ENCODE results near the genes COX14, LARP4 and DAZAP2.

- PRO-cap: no peak
Observed at GRCh38 chr12:50017505-50017955, 7.8 kb downstream of the RACGAP1 start.

DNA sequence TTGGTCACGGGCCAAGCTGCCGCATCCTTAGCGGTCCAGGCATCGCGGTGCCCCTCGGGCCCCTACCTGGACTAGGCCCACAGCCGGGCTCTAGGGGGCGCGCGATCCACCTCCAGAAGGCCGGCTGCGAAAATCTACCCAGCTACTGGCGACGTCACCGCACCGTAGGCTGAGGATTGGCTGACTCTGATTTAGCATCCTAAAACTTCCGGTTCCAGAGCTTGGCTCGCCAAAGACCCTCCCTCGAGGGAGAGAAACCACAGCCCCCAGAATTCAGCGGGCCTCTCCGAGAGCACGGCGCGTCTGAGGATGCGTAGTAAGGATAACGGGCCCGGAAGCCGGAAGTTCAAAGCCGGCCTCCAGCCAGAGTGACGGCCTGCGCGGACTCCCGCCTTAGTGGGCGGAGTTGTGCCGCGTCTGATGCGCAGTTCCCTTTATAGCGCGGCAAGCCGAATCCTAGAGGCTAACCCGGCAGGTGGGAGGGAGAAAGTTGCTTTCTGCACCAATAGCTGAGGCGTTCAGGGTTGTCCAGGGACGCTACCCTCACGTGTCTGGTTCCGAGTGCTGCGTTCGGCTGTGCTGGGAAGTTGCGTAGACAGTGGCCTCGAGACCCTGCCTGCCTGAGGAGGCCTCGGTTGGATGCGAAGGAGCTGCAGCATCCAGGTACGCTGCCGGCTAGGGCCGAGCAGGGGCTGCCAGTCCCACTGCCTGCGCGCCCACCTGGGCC lies at the start of gene COX14:
Gene COX14, plus strand, starts transcription at position 598 of the 727 bp plus-strand sequence.
- PRO-cap: bidirectional peak, plus-strand start at position 598 of the sequence, minus-strand start at position 410 of the sequence

DNA sequence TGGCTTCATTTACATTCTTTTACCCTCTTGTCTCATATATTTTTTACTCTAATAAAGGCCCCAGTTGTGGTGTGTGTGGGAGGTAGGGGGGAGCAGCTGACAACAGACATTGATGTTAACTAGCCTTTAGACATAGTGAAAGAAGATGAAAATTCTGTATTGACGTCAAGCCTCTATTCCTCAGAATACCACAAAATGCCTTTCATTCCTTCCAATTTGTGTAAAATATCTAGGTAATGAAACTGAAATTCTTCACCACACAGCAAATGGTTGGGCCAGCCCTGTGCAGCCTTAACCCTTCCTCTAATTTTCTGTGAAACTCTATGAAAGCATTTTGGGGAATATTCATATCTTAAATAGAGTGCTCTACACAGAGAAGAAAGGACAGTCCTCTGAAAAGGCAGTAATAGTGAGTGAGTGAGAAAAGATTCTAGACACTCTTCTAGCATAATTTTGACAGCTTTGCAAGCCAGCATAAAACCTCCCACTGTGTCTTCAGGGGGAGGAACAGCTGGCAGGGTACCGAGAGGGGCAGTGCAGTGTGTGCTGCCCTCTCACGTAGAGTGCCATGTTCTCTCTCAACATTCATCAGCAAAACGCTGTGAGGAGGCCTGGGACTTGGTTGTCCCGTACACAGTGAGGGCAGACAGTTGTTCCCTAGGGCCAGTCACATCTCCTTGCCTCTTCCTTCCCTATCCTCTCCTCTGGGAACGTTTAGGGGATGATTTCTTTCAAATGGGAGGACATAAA lies 20.2 kb upstream of the CERS5 start:
- PRO-cap: no peak

- PRO-cap: no peak
Observed at GRCh38 chr12:50224427-50224628, 57.2 kb upstream of the CERS5 start.

GRCh38 chr12:50242612-50243176 lies 40.6 kb downstream of the LIMA1 start:
- PRO-cap: no peak

DNA sequence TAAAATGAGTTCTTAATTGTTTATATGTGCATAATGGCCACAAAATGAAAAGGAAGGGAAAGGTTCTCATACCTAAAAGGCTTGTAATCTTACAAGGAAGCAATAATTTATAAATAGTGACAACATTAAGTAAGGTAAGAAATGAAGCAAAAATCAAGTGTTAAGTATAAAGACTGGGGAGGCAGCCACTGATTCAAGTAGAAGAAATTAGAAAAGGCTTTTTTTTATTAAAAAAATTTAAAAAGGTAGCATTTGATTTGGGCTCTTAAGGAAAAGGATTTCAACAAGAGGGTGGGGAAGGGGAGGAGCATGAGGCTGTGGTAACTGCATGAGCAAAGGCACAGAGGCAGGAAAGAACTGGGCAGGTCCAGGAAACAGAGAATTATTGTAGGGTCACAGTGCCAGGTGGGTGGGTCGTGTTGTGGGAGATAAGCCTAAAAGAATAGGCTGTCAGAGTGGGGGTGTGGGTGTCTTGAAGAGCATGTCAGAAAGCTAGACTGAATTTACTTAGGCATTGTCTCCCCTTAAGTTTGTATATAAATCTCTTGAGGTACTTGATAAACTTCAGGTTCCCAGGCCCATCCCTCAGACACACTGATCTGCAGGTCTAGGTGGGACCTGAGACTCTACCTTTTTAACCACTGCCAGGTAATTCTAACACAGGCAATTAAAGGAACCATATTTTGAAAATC lies 7.8 kb downstream of the LIMA1 start:
- PRO-cap: no peak

GRCh38 chr12:50400384-50401518 lies at the start of gene LARP4:
Gene LARP4 (plus strand): TSS chr12:50400885.
- PRO-cap: bidirectional peak, plus-strand start at chr12:50400964, minus-strand start at chr12:50400718

DNA sequence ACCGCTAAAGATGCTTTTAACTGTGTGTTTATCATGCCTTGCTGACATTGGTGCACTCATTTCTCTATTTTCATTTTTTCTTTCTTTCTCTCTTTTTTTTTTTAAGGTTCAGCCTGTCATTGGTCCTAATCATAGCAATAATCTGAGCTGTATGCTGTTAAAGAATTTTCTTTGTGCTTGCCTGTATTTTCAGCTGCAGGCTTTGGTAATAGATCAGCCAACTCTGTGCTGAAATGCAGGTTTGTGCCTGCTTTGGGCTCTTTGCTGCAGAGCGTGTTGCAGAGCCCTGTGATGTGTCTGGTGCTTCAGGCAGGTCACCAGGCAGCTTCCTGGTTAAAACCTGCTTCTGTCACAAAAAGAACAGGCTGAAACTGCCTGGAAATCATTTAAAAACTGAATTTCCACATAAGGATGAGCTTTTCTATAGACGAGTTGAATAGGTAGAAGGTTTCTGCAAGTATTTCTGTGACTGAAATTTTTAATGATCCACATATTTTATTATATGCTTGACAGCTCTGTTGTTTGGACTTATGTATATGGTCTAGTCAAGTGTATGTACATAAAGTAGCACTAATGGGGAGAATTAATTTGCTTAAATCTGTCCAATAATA lies 3.1 kb downstream of the DIP2B start:
- PRO-cap: no peak

GRCh38 chr12:50545861-50546373 lies 41.1 kb downstream of the DIP2B start:
- PRO-cap: no peak

DNA sequence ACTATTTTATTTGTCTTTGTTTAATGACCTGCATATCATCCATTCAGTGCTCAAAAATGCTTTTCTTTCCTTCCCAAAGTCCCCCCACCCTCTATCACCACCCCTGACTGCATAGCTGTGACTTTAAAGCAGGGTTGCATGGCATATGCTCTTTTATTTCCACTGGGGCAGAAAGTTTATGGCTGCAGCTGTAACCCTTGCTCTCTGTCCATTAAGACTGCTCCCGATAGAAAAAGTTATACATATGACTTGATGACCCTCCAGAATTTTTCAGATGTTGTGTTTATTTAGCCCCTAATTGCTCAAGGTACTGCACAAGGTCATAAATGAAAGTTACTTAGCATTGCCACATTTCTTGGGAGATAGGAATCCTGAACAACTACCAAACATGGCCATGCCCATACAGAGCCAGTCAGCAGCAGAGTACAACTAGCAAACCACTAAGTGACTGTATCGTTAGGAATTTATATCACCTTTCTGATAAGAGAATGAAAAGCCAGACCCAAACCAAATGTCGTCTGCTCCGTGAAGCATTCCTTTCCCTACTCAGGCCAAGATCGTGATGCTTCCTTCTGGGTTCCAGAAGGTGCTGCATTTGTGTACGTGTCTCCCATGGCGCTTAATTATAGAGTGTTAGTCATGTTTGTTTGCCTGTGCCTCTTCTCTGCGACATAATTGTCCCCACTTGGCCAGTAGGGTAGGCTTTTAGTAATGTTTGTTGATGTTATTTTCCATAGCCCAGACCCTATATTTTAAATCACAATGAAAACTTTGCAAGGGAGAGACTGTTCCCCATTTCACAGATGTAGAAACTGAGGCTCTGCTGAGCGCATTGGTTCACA lies 114.4 kb downstream of the DIP2B start:
- PRO-cap: no peak

- PRO-cap: no peak
Observed at GRCh38 chr12:50999223-50999535, 27.0 kb downstream of the SLC11A2 start.

DNA sequence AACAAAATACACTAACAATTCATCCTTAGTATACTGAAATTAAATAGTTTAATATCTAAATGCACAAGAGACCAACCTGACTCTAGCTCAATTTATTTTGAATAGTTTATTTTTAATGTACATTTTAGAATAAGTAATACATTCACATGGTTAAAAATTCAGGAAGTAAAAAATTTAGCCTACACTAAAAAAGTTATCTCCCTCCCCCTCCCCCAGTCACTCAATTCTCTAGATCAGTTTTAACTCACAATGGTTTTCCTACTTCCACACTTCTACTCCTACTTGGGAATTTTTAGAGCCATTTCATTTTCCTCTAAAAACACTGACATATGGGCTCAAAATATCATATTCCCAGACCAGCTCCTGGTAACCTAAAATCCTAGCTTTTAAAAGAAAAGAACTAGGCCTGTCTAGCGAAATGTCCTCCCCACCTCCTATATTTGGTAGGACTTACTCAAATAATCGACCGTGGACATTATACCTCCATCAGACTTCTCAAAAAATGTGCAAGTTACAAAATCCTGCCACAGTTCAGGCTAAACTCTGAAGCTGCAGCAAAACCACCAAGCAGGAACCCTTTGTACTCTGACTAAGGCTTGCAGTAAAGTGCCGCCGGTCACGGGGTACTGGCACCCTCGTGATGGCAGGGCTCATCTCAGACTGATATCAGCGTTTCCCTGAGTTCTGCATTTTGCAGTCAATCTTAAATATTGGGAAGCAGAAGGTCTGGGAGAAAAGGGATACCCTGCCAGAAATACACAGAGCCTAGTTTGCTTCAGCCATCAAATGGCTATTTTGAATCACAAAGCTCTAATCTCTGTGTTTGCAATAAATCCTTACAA lies 17.3 kb downstream of the SLC11A2 start:
- PRO-cap: no peak

- PRO-cap: no peak
Observed at GRCh38 chr12:51082227-51082534, 1.2 kb downstream of the CSRNP2 start.

DNA sequence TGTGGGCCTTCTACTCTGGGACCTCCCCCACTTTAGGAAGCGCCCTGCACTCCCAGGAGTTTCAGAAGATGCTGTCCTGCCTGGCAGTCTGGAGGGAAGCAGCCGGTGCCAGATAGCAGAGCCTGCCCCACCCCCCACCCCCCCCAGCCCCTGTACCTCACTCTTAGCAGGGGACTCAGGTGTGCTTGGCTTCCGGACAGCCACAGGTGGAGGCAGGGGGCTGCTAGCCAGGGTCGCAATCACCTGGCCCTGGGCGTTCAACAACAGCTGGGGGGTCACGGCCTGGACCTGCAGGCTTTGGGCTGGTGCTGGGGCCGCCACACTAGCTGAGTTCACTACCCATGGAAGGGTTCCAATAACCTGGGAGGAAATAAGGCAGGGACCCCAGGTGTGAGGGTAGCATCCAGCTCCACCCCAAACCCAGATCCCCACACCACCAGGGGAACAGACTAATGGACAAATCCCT lies 22.0 kb downstream of the POU6F1 start:
- PRO-cap: no peak

DNA sequence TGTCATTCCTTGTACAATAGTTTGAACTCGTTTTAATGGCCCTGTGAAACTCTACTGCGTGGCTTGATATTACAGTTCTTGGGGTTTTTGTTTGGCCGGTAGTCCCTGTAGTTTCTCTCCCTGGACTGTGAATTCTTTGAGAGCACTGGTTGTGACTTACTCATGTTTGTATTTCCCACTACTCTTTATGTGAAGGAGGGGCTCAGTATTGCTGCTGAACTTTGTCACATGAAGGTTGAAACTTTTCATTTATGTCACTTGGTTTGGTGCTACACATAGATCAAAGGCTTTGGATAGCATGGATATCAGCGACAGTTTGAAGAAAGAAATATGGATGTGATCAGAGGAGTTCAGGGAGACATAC lies 1.5 kb upstream of the POU6F1 start:
- PRO-cap: no peak

DNA sequence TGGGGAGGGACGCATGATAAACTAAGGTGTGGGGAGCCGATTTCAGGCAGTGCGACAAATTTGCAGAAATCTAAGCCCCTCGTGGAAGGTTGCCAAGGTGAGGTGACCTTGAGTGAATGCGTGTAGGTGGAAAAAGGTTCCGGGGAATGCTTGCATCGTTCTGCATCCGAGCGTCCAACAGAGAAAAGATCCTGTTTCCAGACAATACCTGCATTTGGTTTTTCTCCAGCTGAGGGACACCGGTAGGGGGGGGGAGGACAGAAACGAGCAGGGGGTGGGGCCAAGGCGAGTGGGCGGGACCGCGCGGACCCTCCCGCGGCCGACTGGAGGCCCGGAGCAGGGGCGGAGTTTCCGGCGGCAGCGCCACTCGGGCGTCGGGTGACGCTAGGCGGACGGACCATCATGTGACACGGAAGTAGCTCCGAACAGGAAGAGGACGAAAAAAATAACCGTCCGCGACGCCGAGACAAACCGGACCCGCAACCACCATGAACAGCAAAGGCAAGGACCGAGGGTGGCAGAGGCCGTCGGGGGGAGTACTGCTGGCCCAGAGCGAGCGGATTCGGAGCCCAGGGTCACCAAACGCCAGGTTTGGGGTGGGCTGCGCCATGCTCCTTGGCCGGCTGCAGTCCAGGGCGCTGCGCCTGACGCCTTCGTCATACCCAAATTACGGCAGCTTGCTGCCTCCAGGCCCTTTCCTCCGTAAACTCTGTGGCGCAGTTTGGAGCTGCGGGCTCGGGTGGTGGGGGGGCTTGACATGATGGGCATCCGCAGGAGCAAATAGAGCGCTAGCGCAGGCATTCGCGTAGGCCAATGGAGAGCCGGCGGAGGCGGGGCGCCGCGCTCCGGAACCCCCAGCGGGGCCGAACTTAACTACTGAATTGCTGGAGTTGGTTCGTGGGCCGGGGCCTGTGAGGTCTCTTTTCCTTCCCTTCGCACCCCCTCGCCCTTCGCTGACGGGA lies at the start of gene DAZAP2:
Gene DAZAP2, plus strand, starts transcription at position 407 of the 962 bp plus-strand sequence.
- PRO-cap: bidirectional peak, plus-strand start at position 407 of the sequence, minus-strand start at position 189 of the sequence; bidirectional peak, plus-strand start at position 876 of the sequence, minus-strand start at position 704 of the sequence

- PRO-cap: no peak
Observed at GRCh38 chr12:51242781-51243852, 4.5 kb downstream of the DAZAP2 start.

- PRO-cap: no peak
Observed at GRCh38 chr12:51371353-51372165, 19.6 kb downstream of the GALNT6 start.

- PRO-cap: no peak
Observed at GRCh38 chr12:51391581-51392087, 428 bp upstream of the GALNT6 start.

DNA sequence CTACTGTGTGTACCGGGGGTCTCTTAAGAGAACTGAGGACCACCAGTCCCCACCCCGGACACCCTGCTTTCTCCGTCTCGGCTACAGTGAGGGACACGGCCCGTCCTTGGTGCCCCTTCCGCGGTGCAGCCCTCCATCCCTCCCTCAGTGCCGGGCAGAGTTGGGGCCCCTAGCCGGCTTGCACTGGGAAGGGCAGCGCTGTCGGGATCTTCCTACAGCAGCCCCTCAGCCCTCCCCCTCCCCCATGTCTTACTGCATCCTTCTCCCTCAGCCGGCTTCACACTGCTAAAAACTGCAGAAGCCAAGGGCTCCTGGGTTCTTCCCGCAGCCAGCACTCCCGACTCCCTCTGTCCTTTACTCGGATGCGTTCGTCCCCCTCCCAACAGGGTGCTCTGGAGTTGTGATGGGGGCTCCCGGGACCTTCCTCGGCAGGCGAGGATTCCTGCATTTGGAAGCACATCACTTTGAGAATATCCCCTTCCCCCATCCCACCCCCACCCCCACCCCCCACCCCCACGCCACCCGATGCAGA lies 592 bp downstream of the SCN8A start:
- PRO-cap: no peak

All from osteocyte (in vitro differentiated cells).